ENCODE measurements around a stretch of chr2.

DNA sequence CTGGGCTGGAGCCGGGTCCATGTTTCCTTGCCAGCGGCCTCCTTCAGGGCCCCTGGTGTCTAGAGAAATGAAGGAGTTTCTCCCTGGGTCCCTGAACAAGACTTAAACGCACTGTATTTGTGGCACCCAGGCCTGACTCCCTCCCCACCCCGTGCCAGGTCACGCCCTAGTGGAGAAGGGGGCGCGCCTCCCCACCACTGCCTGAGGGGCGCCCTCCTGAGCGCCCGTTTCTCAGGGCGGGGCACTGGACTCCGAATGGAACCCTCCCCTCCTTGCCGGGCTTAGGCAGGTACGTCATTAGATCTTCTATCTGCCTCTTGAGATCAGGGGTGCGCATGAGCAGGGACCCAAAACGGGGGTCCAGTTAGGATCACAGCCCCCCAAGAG lies 16.3 kb downstream of the ODC1 start:
- PRO-cap = no peak
- RAMPAGE, long total RNA = no peak

DNA sequence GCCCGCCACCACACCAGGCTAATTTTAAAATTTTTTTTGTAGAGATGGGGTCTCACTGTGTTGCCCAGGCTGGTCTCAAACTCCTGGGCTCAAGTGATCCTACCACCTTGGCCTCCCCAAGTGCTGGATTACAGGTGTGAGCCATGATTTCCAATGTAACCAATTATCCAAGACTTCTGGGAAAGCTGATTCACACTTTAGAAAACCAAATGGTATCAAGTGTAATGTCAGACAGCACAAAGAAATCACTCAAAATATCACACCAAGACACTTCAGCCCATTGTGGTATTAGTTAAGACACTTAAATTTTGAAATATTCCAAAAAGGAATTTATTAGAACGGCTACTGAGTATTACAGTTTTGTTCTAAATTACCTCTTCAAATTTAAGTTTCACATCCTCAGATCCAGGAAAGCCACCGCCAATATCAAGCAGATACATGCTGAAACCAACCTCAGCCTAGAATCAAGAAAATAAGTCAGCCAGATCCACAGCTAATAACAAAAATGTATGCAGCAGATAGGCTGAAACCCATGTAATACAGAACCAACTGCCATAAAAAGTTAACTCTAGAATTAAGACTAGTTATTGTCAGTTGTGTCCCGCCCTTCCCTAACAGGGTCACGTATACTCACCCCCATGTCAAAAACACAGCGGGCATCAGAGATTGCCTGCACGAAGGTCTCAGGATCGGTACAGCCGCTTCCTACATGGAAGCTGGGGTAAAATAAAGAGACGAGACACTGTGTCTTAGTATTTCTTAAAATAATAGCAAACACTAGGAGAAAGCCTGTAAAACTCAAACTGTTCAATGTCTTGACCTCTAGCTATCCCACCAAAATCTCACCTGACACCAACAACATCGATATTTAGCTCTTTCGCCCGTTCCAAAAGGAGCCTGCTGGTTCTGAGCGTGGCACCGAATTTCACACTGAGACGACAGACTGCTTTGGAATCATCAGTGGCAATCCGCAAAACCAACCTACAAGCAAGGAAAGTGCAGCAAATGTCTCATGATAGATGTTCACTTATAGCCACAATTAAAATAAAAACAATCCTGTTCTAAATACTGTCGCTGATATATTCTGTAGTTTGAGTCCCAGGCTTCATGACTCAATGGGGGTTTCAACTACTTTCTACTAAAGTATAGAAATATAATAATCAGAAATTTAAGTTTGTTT lies 4.9 kb downstream of the ODC1 start:
- PRO-cap = no peak
- RAMPAGE, long total RNA = no peak

- PRO-cap = no peak
- RAMPAGE, long total RNA = no peak
Observed at GRCh38 chr2:10826220-10826570, 13.6 kb upstream of the PDIA6 start.

- PRO-cap = no peak
- RAMPAGE, long total RNA = no peak
Observed at GRCh38 chr2:10864485-10864864, 47.3 kb upstream of the KCNF1 start.

GRCh38 chr2:10983071-10983968 lies 71.6 kb downstream of the KCNF1 start:
- PRO-cap = no peak
- RAMPAGE, long total RNA = no peak

- PRO-cap = no peak
- RAMPAGE, long total RNA = no peak
Observed at GRCh38 chr2:11073786-11074132, 59.2 kb upstream of the C2orf50 start.

GRCh38 chr2:11155776-11156167 lies 505 bp downstream of the SLC66A3 start:
- PRO-cap = no peak
- RAMPAGE, long total RNA = no peak

DNA sequence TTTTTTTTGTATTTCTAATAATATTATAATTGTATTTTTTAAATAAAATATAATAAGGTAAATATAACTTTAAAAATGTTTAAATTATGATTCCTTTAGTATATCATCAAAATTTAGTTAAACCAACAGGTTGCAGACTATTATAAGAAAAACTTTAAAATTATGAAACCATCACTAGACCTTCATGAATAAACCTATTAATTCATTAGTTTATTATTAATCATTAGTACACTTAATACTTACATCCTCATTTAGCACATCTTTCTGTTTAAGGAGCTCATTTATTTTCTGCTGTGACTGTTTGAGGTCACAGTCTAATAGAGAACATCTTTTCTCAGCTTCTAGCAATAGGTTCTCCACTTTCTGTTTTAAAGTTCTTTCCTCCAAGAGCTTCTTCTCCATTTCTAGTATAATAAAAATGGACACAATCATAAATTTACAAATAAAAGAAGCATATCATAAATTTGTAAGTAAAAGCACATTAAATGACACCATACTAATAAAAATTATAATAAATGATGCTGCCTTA lies 52.8 kb downstream of the SLC66A3 start:
- PRO-cap = no peak
- RAMPAGE, long total RNA = no peak

GRCh38 chr2:11211424-11211990 lies 56.2 kb downstream of the SLC66A3 start:
- PRO-cap = no peak
- RAMPAGE, long total RNA = no peak

DNA sequence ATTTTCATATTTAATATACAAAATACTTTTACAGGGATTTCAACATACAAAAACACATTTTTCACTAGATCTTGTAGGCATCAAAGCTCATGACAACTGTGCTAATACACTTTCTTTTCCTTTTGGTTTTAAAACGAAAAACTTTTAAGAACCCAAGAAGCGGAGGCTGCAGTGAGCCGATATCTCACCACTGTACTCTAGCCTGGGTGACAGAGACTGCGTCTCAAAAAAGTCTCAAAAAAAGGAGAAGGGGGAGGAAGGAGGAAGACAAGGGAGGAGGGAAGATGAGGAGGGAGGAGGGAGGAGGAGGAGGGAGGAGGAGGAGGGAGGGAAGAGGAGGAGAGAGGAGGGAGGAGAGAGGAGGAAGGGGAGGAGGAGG lies 14.0 kb downstream of the ROCK2 start:
- PRO-cap = no peak
- RAMPAGE, long total RNA = no peak

GRCh38 chr2:11342727-11343436 lies 1.6 kb downstream of the ROCK2 start:
- PRO-cap = no peak
- RAMPAGE, long total RNA = no peak

DNA sequence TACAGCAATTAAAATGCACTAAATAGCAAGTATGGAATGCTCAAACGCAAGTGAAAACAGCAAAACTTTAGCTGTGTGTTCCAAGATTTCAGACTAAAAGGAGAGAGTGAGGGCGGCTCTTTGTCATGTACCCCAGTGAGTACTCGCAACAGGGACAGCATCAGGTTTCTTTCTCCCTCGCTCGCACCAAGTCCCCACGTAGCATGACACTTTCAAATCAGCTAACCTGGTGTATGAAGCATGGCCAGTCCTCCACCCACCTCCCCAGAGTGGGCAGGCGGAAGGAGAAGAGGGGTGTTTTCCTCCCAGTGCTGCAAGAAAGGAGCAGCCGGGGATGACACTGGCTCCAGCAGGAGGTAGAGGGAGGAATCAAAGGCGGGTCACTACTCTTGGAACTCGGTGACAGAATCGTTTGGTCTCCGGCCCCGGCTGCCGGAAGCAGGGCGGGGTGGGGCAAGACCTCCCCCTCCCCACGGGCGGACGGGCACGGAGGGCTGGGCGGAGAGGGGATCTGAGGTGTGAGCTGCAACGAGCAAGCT lies 930 bp downstream of the ROCK2 start:
- PRO-cap = no peak
- RAMPAGE, long total RNA = no peak

DNA sequence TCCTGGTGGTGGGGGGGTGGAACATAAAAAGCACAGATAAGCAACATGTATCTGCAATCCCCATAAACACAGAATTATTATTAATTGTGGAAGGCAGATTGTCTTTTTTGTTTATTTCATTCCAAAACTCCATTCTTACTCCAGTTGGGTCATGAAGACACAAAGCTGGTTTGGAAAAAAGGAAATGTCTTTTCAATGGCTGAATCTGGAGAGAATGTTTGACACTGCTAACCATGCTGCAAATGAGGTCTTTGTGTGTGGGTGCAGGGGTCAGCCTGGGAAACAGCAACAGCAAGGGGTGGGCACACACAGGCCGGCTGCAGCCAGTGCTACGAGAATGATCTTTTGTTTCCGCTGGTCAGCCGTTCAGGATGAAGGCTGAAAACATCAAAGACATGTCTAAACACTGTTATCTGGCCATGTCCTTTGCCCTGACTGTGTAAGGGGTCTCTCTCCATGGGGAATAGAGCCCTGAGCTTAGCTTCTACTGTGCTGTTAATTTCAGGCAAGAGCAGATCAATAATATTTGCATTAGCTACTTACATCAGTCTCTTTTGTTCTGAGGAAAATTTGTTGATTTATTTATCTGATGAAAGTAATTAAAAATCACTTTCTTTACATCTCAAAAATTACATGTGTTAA lies 33.2 kb upstream of the E2F6 start:
- PRO-cap = no peak
- RAMPAGE, long total RNA = no peak

DNA sequence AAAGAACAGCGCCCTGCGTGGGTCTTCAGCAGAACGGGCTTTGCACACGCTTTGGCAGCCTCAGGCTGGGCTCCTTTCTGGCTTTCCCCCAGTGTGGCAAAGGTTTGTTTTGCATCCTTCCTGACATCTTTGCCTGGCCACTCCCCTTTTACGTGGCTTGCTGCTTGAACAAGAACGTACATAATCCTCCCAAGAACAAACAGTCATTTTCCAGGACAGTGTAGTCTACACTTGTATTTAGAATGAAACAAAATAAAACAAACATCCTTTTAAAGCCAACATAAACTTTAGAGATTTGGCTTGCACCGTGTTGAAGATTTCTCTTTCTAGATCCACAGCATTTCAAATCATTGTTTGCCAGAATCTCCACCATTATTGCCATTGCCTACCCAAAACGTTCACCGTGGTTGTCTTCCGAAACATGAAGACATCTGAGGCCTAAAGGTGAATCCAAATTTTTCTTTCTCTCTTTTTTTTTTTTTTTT lies 25.4 kb upstream of the GREB1 start:
- PRO-cap = no peak
- RAMPAGE, long total RNA = no peak

- PRO-cap = no peak
- RAMPAGE, long total RNA = no peak
Observed at GRCh38 chr2:11532159-11533001, 1.5 kb upstream of the GREB1 start.

GRCh38 chr2:11542375-11543096 lies 8.7 kb downstream of the GREB1 start:
- PRO-cap = no peak
- RAMPAGE, long total RNA = no peak

- PRO-cap = no peak
- RAMPAGE, long total RNA = no peak
Observed at GRCh38 chr2:11555951-11556815, 22.3 kb downstream of the GREB1 start.

DNA sequence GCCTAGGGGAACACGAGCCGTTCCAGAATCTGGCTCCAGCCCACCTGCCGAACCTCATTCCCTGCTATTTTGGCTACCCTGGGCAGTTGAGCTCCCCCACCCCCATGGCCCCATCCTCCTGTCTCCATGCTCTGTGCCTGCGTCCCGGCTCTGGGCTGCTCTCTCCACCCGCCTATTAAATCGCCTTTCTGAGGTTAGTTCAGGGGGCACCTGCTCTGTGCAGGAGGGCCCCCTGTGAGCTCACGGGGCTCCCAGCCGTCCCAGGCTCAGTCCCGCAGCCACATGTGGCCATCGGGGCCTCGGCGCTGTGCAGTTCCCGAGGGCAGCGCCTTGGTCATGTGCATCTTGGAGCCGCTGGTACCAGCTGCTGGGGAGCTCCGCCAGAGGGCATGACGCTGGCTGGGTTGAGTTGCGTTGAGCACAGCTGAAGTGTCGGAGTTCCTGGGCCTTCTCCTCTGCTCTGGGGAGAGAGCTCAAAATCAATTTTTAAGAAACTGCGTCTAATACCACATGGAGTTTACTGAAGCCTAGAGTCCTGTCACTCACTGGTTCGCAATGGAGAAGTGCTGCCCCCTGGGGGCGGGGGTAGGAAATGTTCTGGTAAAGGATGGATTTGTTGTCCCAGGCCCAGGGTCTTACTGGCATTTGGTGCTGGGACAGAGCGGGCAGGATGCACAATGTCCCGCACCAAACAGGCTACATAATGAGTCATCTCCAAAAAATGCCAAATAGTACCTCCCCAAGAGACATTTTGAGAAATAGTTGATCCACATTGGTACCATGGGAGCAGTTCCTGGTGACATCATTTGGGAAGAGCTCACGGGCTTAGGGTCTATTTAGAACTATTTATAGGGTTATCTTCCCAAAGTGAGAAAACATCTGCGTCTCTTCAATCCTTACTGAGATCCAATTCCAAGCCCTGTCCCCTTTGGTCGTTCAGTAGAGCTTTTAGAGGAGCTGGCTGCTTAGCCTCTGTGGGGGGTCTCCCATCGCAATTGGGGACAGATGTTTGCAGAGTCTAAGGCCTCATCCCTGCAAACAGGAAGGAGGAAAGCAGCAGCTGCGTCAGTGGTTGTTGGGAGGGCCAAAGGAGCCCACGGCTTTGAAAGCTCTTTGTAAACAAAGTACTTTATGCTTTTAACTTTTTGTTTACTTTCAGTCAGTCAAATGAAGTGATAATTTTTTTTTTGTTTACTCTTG lies 48.9 kb downstream of the GREB1 start:
- PRO-cap = no peak
- RAMPAGE, long total RNA = no peak

DNA sequence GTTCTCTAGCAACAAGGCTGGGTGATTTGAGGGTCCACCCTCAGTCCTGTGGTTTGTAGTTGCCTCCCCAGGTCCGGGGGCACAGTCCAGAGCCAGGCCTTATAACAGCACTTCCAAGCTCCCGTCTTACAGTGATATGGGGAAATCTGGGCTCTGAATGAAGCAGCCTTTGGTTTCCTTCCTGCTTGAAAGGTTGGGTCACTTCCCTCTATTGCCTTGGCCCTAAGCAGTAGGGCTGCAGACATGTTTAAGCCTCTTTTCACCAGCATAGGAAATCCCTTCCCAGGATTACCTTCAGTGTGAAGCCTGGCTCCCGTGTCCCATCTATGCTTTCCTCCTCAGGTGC lies 21.1 kb upstream of the NTSR2 start:
- PRO-cap = no peak
- RAMPAGE, long total RNA = no peak

DNA sequence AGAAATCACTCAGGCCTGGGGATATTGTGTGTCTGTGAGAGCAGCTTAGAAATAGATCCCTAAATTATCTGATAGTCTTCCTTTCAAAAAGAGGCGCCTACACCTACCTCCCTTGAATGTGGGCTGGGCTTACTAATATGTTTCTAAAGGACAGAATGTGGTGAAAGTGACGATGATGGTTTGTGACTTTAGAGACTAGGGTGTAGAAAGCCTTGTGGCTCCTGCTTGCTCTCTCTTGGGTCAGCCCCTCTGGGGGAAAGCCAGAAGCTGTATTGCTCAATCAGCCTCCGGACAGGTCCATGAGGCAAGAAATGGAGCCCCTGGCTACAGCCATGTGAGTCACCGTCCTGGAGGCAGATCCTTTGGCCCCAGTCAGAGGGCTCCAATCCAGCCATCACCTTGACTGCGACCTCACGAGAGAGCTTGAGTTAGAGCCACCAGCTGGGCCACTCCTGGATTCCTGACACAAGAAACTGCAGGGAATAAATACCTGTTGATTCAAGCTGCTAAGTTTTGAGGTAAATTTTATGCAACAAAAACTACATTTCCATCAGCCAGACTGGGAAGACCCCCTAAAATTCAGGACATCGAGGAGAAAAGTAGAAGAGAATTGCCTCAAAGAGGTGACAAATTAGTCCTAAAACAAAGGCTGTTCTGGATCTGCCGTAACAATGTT lies 7.4 kb upstream of the LPIN1 start:
- PRO-cap = no peak
- RAMPAGE, long total RNA = no peak

Data from Karpas-422 (cell line).